ENCODE results near the genes RAI14 and SPEF2.

GRCh38 chr5:32710318-32710934, 695 bp upstream of the NPR3 start:
- PRO-cap, 7 experiments = no peak in any of the 7 experiments

GRCh38 chr5:32912995-32913575, 202.0 kb downstream of the NPR3 start:
- PRO-cap, 7 experiments = no peak in any of the 7 experiments

- PRO-cap, 7 experiments = no peak in any of the 7 experiments
Measured at GRCh38 chr5:33240444-33241083, 200.2 kb upstream of the TARS1 start.

DNA sequence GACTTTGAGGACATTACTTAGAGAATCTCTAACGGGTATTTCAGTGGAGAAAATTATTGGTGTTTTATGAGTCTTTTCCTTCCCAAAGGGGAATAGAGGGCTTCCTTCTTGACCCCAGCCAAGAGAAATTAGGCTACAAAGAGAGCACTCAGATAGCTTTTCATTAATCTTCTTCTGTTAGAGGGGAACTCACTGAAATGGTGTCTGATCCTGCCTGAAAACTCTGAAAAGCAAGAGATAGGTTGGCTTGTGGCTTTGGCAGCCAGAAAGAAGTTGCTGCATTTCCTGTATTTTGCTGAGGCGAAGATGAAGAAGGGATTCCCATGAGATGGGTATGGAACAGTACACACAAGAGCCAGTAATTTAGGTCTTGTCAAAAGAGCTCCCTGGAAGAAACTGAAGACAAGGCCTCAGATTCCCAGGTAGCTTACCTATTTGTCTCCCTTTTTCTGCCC, 121.0 kb upstream of the TARS1 start:
- PRO-cap, 7 experiments = no peak in any of the 7 experiments

GRCh38 chr5:33320869-33321547, 119.8 kb upstream of the TARS1 start:
- PRO-cap, 7 experiments = no peak in any of the 7 experiments

GRCh38 chr5:34583005-34583516, 73.1 kb upstream of the RAI14 start:
- PRO-cap, 7 experiments = no peak in any of the 7 experiments

GRCh38 chr5:34655998-34656709, at the start of gene RAI14:
Gene RAI14 (plus strand): TSS chr5:34656328.
- PRO-cap, 7 experiments = no peak in any of the 7 experiments

DNA sequence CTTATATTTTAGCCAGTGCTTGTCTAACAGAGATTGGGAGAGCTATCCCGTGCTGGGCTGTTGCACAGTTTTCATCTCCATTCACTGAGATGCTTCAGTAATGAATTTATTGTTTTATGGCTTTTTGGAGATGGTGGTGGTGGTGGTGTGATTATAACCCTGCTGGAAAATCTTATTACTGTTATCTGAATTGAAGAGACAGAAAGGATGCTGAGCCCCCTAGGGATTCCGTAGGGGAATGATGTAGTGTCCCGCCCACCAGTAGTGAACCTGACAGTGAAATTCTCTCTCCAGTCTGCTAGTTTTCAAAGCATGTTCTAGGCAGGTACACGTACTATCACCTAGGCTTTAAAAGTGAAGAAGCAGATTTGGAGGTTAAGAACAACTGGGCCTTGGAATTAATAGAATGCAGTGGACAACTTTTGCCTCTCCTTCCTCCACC, 1.9 kb downstream of the RAI14 start:
- PRO-cap, 7 experiments = no peak in any of the 7 experiments

DNA sequence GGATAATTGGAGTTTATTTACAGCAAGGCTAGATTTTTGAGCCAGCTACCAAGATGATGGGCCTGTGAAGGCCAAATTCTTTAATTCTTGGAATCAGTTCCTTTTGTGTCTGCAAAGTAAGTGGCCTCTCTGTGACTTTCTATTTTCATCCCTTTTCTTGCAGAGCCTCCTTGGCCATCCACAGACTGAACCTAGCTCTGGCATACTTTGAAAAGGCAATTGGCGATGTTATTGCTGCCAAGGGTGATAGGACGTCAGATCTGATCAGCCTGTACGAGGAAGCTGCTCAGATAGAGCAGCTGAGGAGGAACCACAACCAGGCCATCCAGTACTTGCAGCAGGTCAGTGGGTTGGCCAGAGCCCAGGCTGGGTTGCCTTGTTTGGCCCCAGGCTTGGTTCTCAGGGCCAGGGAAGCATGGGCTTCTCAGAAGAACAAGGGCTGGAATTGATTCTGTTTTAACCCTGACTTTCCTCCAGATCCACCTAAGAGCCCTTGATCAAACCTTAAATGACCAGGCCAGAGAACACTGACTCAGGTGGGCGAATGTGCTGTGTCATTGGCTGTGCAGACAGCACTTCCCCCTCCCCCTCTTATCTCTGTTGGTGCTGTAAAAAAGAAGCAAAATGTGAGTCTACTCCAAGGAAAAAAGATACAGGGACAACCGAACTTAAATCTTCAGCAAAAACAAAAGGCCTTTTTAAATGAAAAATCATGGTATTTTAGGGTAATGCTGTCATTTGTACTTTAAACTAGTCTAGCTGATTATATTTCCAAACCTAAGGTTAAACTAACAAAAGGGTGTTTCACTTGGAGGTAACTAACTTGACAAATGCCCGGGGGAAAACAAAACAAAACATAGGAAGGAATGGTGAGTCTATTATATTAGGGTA, 28.0 kb downstream of the TTC23L start:
- PRO-cap, 7 experiments = no peak in any of the 7 experiments

DNA sequence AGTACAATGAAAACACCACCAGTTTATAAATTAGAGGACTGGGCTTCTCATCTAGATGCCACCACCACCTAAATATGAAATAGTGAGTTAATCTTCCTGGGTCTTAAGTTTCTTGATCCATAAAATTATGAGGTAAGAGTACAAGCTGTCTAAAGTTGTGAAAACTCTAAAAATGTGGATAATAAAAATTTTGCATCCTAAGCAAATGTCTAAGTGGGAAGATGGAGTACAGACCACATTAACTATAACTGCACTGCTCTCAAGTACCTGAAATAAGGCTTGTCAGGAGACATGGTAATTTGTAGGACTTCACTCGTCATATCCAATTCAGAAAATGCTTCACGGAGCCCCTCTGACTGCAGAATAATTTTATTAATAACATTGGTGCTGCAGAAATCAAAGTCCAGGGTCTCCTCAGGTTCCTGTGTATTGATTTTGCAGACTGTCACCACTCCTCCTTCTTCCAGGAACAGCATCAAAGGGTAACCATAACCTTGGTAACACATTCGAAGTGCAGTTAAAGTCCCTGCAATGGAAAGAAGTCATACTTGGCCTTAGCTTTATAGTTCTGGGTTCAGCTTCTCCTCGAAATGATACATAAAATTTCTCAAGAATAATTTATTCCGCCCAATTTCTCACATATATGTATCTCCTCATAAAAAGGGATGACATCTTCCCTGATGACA, 3.9 kb downstream of the RAD1 start:
- PRO-cap, 7 experiments = no peak in any of the 7 experiments

DNA sequence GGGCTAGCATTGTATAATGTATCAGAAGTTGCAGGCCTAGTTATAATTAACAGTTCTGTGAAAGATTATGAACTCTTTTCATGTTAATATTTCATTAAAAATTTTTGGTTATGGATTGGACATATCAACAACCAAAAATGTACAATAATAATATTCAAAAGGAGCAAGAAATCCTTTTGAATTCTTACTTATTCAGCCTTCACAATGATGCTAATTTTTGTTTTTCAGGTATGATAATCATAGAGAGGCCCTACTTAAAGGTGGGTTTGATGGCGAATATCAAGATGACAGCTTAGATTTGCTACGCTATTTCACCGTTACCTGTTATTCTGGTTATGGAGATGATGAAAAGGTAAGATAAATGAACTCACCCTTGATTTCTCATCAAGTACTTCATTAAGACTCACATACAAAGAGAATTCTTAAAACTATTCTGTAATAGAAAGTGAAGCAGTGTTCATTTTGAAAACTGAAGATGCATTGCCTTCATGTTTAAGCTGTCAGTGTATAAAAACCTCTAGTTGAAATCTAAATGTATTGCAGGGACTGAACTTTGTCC, 6.2 kb downstream of the DNAJC21 start:
- PRO-cap, 7 experiments = no peak in any of the 7 experiments

- PRO-cap, 7 experiments = no peak in any of the 7 experiments
Measured at GRCh38 chr5:35026933-35027367, 20.8 kb downstream of the AGXT2 start.

- PRO-cap, 7 experiments = peak in 6 of 7 experiments; most common plus-strand start chr5:35617522 (in 2); most common minus-strand start chr5:35618200 (in 3)
Measured at GRCh38 chr5:35617239-35618554, at the start of gene SPEF2. Gene SPEF2 (plus strand): TSS chr5:35617863.

DNA sequence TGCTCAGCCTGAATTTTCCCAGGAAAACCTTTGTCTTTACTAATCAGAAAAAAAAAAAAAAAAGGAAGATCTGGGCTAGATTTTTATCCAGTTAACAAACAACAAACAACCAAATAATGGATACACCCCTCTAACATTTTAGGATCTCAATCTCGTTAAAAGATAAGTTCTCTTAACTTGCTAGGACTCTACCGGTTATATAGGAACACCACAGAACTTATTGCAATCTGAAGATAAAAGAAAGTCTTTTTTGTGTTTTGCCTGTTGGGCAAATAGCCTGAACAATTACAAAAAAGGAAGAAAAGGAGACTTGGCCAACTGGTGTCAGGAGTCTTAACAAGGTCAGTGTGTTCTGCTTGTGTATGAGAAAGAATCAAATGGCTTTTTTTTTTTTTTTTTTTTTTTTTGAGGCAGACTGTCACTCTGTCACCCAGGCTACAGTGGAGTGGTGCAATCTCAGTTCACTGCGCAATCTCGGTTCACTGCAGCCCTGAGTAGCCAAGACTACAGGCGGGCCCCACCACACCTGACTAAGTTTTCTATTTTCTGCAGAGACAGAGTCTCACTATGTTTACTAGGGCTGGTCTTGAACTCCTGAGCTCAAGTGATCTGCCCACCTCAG, 3.2 kb upstream of the IL7R start:
- PRO-cap, 7 experiments = peak in 7 of 7 experiments; most common plus-strand start position 482 of the sequence (in 7); most common minus-strand start position 349 of the sequence (in 4)

DNA sequence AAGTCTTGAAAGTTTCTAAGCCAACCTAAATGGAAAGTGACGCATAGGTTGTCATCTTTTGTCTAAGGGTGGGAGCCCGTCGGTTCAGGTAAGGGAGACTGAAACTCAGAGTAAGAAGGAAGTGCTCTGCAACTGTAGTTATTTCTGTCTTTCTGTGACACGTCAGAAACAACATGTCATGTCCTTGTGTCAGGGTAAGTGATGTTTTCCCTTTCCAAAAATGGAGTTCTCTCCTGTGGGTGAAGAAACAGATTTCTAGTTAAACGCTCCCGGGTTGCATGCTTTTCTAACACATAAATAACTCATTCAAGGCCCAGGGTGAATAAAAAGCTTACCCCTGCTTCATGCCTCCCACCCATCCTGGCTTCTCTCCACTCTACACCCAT, 33.6 kb downstream of the CAPSL start:
- PRO-cap, 7 experiments = peak in 1 of 7 experiments; most common plus-strand start position 250 of the sequence (in 1); most common minus-strand start position 107 of the sequence (in 1)

DNA sequence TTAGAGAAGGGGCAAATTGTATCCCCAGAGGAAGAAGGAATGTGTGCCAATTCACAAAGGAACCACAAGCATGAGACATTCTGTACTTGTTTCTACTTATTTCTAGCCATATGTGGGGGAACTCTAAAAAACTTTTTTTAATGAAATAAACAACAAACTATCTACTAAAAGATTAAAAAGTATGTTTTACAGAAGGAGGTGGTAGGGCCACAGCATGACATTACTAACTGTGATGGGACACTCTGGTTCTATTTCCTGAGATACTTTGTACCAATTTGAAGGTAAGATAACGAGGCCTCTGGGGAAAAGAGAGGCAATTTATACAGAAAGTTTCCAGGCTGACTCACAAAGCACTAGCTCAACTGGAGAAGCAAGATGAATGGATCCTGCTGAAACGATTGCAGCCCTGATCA, 22.5 kb downstream of the RANBP3L start:
- PRO-cap, 7 experiments = no peak in any of the 7 experiments

DNA sequence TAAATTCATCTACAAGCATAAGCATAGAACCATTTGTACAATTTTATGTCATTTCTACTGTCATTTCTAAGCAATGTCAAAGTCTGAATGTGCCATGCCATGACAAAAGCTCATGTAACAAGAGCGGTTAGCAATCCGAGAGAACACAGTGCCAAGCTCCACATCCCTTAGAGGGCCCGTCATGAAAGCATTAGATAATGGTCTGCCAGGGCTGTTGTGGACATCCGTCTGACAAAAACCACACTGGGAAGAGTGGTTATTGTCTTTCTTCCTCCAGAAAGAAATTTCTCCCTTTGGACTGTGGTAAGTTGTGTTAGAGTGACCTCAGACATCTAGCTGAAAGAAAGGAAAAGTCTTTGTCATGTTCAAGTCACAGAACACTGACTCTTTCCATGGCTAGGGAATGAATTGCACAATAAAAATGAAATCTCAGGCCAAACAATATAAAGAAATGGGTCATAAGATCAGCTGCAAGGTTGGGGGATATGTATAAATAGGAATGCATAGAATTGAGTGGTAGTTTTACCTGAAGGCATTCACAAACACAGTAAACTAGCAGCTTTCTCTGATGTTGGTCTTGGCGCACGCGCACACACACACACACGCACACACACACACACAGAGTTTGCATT, 5.2 kb downstream of the SLC1A3 start:
- PRO-cap, 7 experiments = no peak in any of the 7 experiments

DNA sequence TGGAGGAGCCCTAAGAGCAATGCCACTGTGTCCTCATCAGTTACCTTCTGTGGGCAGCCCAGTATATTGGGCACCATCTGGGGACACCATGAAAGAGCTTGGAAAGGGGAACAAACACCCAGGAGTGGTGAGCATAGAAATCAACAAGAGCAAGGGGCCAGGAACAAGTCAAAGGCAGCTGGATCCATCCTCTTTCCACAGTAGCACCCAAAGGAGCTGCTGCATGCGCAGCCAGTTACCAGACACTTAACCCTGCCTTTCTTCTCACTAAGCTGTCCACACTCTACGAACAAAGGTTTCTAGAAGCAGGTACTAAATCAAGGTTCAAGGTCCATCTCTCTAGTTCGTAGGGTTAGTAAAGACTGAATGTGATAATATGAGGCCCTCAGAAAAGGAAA, 121.3 kb upstream of the NIPBL start:
- PRO-cap, 7 experiments = no peak in any of the 7 experiments

- PRO-cap, 7 experiments = no peak in any of the 7 experiments
Measured at GRCh38 chr5:36783120-36783686, 93.4 kb upstream of the NIPBL start.

- PRO-cap, 7 experiments = no peak in any of the 7 experiments
Measured at GRCh38 chr5:37060728-37061249, 184.2 kb downstream of the NIPBL start.